Colon Carcinoma Metastatic in the Brain (tissue), 2 donors: ENCODE results near the gene MGST2.

DNA sequence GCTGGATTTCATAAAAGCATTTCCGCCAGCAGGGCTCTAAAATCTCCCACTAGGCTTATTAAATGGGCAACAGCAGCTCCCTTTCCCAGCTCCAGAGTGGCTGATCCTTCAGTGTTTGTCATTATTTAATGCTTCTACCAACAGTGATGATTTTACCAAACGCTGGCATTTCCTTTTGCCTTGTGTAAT is 20.1 kb downstream of the SLC7A11 start:
- PRO-cap, 2 experiments: no peak in any of the 2 experiments

DNA sequence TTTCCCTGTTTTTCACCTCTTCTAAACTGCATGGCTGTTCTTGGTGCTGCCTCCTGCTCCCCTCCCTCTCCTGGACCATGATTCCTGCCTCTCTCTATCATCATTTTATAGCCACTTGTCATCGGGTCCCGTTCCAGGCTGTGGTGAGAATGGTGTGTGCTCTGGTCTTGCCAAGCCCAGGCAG is 333.1 kb upstream of the NOCT start:
- PRO-cap, 2 experiments: no peak in any of the 2 experiments

DNA sequence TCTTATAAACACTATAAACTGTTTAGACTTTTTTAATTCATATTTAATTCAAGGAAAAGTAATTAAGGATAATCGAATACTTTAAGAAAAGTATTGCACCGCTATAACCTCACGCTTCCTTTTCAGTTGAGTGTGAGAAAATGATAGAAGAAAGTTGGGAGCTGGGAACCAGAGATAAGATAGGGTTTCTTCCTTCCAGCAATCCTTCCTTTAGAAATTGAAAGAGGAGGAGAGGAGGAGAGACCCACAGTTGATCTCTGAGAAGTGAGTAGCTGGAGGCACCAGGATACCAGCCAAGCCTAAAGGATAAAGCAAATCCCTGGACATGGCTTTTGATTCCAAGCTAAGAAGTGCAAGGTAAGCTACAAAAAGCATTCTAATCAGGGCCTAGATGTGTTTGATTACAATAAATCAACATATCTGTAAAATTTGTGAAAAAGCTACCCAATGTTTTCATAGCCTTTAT is 242.2 kb upstream of the NOCT start:
- PRO-cap, 2 experiments: no peak in any of the 2 experiments

- PRO-cap, 2 experiments: no peak in any of the 2 experiments
Measured at GRCh38 chr4:138864930-138865446, 150.6 kb upstream of the NOCT start.

DNA sequence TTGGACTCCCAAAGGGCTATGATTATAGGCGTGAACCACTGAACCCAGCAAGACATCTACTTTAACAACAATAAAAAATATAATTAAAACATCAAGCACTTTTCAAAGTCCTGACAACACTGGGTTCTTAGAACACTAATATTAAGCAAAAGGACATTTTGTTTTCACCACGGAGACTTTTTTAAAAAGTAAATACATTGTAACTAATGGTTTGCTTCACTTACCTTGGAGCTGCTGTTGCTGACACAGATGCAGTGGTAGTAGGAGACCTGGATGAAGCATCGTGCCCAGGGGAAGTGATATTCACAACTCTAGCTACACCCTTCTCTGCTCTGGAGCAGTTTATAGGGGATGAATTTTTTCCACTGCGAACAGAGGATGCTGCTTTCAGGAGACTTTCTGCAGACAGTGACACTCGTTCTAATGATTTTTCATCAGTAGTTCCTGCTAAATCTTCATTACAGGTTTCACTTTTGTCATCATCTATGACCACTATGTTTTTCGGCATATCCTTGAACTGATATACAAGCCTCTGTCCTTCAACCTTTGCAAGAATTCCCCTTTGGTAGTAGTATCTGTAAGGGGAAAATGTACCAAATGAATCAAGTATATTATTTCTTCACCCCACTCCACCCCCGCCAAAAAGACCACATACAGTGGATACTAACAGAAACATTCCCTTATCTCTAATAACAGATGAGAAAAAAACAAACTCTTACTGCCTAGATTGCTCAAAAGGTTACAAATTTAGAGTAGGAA is 44.7 kb downstream of the NOCT start:
- PRO-cap, 2 experiments: no peak in any of the 2 experiments

DNA sequence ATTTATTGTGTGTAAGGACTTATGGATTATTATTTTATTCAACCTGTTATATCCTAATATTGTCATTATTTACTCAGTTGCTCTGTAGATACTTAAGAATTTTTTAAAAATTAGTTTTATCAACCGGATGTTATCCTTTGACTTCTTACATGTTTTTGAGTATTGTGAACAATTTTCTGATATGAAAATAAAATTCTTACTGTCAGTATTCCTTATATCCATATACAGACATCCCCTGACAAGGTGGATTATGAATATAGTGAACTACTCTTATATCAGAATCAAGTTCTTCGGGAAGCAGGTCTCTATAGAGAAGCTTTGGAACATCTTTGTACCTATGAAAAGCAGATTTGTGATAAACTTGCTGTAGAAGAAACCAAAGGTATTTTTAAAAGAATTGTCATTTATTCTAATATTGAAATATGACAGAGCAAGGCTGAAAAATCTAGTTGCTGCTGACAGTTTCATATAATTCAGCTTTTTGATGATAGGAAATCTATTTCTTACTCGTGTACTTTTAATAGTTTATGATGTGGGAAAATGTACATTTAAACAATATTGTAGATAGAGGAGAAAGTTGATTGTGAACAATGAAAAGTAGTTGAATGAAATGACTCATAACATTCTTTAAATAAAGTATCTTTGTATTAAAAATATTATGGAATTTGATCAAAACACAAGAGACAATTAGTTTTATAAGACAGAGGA is 41.8 kb upstream of the NDUFC1 start:
- PRO-cap, 2 experiments: no peak in any of the 2 experiments

DNA sequence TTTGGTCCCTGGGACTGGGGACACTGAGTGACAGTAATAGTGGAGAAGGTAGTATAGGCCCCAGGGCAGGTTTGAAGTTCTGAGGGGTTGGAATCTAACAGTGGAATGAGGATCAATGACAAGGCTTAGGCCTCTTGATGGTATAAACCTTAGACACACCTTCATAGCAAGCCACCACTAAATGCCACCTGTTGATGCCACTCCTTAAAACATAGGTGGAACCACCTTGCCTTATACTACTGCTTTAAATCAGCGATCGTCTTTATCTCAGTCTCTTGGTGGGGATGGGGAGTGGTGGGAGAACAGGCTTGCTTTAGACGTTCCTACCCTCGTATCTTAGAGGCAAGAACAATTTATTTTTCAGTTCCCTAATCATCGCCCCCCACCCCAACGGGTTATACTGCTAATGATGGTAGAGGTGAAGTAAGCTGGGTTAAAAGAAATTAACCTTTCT is 1.2 kb downstream of the RAB33B start:
- PRO-cap, 2 experiments: no peak in any of the 2 experiments

- PRO-cap, 2 experiments: no peak in any of the 2 experiments
Measured at GRCh38 chr4:139459011-139459321, 5.0 kb downstream of the RAB33B start.

DNA sequence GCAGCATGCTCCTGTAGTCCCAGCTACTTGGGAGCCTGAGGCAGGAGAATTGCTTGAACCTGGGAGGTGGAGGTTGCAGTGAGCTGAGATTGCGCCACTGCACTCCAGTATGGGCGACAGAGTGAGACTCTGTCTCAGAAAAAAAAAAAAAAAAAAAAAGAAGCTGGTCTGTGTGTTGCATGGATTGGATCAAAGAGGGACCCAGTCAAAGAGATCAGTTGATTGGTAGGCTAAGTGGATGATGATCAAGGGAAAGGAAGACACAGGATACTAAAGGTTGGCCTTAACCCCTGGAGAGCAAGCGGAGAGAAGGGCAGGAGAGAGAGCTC is 49.1 kb downstream of the RAB33B start:
- PRO-cap, 2 experiments: no peak in any of the 2 experiments

GRCh38 chr4:139535833-139536279 is 20.2 kb downstream of the SETD7 start:
- PRO-cap, 2 experiments: no peak in any of the 2 experiments

- PRO-cap, 2 experiments: peak in 2 of 2 experiments; most common plus-strand start chr4:139666222 (in 2); most common minus-strand start chr4:139666068 (in 2)
Measured at GRCh38 chr4:139665551-139666631, at the start of gene MGST2. Gene MGST2 (plus strand): TSS chr4:139665819.

DNA sequence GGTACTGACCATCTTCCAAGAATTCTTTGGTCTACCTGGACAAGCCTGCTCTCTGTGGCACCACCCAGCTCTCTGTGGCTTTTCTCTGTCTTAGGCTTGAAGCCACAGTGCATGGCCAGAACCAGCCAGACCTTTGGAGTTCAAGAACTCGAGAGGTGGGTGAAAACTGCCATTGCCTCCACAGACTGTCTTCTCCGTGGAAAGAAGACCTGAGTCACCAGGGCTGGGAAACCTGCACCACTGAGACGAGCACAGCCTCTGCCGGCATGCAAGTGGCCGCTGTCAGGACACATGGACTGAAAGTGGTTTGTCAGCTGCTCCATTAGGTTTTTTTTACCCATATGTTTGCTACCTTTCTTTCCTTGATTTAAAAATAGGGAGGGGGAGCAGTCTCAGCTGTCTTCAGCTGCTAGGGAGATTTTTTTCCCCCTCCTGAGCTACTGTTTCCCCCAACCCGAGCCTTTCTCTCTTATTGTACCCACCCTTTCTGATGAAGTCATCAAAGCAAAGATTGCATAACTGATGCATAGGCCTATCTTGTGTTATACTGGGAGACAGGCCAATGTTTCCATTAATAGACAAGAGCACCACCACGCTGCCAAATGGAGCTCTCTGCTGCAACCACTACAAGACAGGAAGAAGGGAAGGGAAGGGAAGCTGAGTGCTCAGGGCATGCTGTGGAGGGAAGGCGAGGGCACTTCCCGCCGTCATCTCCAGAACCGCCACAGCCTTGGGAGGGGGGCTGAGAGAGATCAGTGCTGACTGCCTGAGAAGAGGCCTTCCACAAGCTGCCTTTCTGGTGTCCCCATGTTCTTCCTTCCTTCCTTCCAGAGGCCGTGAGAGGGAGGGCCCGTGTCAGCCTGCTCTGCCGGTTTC is 74.7 kb downstream of the MGST2 start:
- PRO-cap, 2 experiments: no peak in any of the 2 experiments

GRCh38 chr4:139857099-139857430 is 191.4 kb downstream of the MGST2 start:
- PRO-cap, 2 experiments: no peak in any of the 2 experiments

- PRO-cap, 2 experiments: no peak in any of the 2 experiments
Measured at GRCh38 chr4:139887245-139887805, 221.7 kb downstream of the MGST2 start.

DNA sequence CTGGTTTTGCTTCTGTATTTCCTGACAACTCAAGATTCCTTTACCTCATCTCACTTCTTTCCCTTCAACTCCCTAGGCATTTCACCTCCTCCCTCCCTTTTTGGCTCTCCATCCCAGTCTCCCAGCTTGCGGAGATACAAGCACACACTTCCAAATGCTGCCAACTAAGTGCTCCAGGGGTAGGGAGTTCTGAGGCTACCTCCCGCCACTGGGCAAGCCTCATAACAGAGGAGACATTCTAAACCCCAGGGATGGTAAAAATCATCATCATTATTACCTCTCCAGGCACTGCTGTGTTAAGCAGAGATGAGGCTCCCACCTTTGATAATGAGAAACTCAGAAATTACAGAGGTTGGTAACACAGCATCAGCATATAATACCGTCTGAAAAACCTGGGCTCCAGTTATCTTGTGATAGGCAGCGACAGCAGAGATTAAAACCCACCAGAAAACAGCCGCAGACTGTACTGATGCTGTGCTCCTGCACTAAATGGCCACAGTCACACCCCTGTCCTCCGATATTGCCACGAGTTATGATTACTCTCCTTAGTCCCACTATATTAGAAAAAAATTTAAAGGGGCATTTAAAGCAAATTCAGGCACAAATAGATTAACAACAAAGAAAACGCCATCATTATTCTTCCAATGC is 123.3 kb downstream of the MAML3 start:
- PRO-cap, 2 experiments: no peak in any of the 2 experiments

DNA sequence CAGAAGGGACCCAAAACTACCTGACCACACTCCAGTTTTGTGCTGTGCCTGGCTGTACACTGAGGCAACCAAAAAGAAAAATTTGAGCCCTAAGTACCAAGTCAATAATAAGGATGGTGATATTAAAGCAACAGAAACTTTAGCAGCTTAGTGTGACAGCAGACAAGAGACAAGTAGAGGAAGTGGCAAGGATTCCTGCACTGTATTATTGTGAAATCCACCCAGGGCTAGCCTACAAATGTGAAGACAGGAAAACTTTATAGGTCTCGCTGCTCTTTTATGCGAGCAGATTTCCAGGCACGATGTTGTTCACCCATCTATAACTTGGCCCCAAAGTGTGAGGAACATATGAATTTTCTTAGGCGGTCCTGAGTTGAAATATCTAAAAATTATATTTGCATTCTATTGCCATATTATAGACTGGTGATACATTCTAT is 61.2 kb downstream of the MAML3 start:
- PRO-cap, 2 experiments: no peak in any of the 2 experiments

- PRO-cap, 2 experiments: no peak in any of the 2 experiments
Measured at GRCh38 chr4:140119399-140119964, 34.5 kb downstream of the MAML3 start.

DNA sequence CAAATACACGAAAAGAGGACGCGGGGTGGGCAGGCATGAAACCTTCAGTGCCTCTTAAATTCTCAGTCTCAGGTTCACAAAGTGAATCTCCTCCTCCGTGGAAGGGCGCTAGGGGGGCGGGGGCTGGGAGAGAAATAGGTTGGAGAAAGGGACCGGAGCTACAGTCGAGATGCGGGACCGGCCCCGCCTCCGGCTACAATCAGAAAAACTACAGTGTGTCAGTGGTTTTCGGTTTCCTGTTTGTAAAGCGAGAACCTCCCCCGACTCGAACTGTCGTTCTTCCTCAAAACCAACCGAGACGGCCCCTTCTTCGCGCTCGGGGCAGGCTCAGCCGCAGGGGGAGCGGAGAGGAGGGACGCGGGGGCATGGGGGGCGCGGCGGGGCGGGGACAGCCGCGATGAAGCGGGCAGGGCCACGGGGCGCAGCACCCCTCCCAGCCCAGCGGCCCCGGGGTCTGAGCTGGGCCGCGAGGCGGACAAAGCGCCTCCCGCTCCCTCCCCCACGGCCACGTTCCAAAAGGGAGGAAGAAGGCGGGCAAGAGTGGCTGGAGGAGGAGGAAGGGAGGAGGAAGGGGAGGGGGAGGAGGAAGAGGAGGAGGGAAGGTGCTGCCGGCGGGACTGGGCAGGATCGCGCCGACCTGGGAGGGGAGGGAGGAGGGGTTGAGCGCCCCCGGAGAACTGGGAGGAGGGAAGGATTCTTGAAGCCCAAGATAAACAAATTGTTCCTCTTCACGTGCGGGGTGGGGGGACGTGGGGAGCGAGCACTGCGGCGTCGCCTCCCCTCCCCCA is 3.1 kb downstream of the MAML3 start:
- PRO-cap, 2 experiments: peak in 2 of 2 experiments; most common plus-strand start position 161 of the sequence (in 2); most common minus-strand start position 201 of the sequence (in 2)

DNA sequence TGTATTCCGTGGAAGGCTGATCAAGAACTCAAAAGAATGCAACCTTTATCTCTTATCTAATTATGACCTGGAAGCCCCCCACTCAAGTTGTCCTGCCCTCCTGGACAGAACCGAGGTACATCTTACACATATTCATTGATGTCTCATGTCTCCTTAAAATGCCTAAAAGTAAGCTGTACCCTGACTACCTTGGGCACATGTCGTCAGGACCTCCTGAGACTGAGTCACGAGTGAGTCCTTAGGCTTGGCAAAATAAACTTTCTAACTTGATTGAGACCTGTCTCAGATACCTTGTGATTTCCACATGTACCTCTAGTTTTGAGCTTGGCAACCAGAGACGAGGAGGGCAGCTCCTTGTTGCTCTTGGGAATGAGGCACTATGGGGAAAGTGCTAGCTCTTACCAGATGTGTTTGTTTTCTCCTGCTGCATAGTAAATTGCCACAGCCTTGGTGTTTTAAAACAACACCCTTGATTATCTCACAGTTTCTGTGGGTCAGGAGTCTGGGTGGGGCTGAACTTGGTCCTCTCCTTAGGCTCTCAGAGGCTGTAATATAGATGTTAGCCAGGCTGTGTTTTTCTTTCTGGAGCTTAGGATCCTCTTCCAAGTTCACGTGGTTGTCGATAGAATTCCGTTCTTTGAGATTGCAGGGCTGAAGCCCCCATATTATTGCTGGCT is 59.1 kb upstream of the MAML3 start:
- PRO-cap, 2 experiments: peak in 1 of 2 experiments; most common plus-strand start position 550 of the sequence (in 1); most common minus-strand start position 371 of the sequence (in 1)

- PRO-cap, 2 experiments: no peak in any of the 2 experiments
Measured at GRCh38 chr4:140227171-140227717, 73.3 kb upstream of the MAML3 start.